Suprapubic skin (tissue), 4 donors: ENCODE measurements around the genes ATXN3L, EGFL6, ASB11 and CLTRN.

DNA sequence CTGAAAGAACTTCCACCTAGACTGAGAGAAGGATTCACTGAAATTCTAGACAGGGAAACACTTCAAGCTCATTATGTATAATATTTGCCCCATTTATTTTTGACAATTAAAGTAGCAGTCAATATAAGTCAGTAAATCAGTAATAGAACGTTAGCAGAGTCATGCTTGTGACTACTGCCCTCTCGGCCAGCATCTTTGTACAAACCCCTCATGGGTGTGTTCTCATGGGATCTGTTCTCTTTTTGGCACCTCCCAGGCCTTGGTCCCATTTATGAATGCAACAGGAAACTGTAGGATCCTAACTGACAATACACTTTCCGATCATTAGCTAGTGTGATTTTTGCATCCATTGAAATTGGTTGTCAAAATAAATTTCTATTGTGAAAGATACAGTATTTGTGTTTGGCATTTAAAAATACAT lies 2.9 kb downstream of the MSL3 start:
- PRO-cap = no peak
- RAMPAGE, long total RNA, 4 experiments = no peak in any of the 4 experiments

DNA sequence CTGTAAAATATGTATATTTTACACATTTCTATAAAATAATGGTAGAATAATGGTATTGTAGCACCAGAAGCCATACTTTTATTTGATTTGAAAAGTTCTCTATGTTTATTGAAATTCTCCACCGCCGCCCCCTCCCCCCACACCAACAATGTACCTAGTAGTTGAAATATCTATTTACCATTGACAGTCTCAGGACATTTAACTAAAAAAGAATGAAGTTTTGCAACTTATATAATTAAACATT lies 59.2 kb upstream of the FRMPD4 start:
- PRO-cap = no peak
- RAMPAGE, long total RNA, 4 experiments = no peak in any of the 4 experiments

- PRO-cap = no peak
- RAMPAGE, long total RNA, 4 experiments = no peak in any of the 4 experiments
These were observed 25.2 kb upstream of the TMSB4X start for GRCh38 chrX:12949324-12950587.

GRCh38 chrX:12951449-12951943 lies 23.4 kb upstream of the TMSB4X start:
- PRO-cap = no peak
- RAMPAGE, long total RNA, 4 experiments = no peak in any of the 4 experiments

DNA sequence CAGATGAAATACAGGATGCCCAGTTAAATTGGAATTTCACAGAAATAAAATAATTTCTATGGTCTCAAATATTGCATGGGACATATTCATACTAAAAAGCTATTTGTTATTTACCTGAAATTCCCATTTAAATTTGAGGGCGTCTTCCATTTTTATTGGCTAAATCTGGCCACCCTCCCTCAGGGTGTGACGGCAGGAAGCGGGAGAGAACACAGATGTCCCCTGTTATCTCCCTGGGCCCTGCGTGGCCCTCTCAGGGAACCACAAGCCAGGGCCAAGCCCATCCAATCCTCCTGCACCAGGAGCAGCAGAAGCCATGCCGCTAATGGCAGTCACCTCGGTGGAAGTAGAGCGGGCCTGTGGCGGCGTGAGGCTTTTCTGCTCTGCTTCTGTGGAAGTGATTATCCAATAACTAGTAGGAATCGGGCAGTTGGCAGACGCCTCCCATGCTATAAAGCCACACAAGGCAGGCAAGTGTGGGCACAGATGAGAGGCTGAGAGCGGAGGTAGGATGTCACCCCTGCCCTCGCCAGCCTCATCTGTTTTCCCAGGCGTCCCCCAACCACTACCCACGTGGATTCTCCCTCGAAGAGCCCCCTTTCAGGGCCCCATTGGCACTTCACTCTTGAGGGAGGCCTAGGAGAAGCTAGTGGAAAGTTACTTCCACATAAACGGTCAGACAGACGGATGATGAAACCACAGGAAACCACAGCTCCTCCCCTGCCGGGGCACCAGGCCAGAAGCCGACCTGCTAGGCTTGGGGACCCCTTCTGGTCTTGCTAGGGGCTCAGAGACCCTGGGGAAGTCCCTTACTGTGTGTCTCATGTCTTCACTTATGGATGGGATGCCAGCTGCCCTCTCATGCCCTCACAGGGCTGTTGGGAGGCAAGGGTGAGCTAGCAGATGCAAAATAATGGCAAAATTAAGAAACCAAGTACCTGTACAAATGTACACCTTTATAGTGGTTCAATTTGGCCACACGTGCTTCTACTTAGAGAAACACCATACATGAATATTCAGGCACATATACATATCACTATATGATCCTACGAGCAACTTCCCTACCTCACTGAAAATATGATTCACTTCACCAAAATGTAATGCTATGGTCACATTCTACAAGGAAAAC lies 18.8 kb upstream of the TMSB4X start:
- PRO-cap = no peak
- RAMPAGE, long total RNA, 4 experiments = no peak in any of the 4 experiments

DNA sequence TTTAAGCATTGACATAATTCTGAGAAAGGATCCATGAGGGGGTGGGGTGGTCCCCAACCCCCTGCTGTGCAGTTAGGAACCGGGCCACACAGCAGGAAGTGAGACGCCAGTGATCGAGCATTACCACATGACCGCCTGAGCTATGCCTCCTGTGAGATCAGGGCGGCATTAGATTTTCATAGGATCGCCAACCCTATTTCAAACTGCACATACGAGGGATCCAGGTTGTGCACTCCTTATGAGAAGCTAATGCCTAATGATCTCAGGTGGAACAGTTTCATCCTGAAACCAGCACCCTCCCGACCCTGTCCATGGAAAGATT lies 7.2 kb upstream of the TMSB4X start:
- PRO-cap = no peak
- RAMPAGE, long total RNA, 4 experiments = no peak in any of the 4 experiments

DNA sequence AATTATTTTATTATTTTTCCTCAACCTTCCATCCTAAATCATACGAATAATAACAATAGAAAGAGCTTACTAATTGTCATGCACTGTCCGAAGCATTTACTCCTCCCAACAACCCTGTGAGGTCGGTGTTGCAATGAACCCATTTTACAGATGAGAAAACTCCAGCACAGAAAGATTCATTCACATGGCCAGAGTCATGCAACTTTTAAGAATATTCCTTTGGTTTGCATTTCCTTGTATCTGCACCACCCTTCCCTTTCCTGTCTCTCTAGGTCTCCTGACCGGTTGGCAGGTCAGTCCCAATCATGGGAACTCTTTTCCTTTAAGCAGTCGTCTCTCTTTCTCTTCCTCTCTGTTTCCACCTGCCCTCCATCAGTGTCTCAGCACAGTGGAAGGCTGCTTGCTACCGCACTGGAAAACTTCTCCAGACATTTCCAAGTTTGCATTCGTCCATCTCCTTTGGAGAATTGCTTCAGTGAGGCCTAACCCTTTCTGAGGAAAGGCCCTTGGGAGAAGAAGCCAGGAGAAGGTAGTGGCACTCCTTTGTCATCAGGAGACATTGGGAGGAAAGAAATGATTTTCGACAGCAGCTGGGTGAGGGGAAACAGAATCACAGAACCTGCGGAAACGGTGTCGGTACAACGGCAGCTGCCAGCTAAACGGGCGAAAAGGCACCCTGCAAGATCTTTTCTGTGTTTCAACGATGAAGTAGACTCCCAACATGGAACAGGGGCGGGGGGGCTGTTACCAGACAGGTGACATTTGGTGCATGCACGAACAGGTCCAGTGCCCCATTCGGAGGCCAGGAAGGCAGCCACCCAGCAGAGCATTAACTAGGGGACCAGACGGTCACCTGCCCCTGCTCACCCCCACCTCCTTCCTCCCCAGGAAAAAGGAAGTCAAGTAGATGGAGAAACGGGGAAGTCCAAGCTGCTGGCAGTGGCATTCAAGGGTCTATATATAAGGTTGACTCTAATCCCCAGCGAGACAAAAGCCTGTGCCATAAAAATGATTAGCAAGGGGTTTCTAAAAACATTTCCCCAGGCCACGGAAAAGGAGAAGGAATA lies 1.7 kb upstream of the TMSB4X start:
- PRO-cap = no peak
- RAMPAGE, long total RNA, 4 experiments = no peak in any of the 4 experiments

GRCh38 chrX:12984361-12985435 lies 9.8 kb downstream of the TMSB4X start:
- PRO-cap = no peak
- RAMPAGE, long total RNA, 4 experiments = no peak in any of the 4 experiments

GRCh38 chrX:13000572-13000945 lies 25.6 kb downstream of the TMSB4X start:
- PRO-cap = no peak
- RAMPAGE, long total RNA, 4 experiments = no peak in any of the 4 experiments

DNA sequence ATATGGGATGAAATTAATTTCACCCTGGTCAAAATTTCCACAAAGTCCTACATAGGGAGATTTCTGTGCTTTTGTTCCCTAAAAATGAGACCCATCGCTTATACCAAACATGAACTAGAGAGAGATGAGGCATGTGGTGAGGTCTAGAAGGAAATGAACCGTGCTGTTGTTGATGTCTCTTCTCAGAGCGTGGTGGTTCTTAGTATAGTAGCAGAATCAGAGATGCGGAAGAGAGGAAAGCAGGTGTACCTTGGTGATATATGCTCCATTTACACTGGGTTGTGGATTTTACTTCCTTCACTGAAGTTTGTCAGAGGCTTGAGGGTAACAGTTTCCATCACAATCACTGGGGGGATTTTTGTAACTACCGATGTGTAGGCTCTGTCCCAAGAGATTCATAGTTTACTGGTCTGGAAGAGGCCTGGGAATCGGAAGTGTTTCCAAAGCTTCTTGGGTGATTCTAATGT lies 30.2 kb upstream of the FAM9C start:
- PRO-cap = no peak
- RAMPAGE, long total RNA, 4 experiments = no peak in any of the 4 experiments

DNA sequence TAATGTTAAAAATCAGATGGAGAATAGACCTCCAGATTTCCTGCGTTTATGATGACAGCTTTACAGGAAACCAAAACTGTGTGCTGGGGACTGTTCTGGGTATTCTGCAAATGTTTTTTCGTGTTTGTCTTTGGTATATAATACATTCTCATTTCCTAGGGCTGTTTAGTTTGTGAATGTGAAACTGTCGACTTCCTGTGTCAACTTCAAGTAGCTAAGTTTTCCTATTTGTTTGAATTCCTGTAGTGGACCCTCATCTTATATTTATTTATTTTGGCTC lies 79.5 kb upstream of the FAM9C start:
- PRO-cap = no peak
- RAMPAGE, long total RNA, 4 experiments = no peak in any of the 4 experiments

DNA sequence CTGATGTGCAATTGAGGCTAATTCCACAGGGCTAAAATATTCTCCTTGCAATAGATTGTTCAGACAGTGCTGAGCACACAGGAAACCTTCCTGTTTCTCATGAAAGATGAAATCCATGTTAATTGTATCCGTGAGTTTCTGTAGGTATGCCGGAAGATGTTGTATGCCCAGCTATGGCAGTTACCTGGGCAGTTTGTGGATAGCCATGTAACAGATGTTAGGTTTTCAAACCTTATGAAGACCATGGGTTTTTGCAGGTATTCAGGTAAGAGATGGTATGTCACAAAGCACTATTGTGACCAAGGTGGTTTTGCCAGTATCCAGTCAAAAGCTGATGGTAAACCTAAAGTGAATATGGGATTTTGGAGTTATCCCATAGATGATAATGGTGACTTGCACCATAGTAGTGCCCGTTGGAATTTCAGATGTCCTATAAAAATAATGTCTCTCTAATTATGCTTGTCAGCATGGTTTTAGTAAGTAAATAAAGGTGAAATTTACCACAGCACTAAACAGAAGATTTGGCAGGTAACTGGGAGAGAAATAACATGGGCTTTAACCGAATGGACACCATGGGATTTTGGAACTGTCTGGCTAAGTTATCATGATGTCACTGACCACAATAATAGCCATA lies at the start of gene ATXN3L:
TSS of gene ATXN3L (minus strand) at position 236 of the 634 bp plus-strand sequence.
- PRO-cap = no peak
- RAMPAGE, long total RNA, 4 experiments = no peak in any of the 4 experiments

- PRO-cap = no peak
- RAMPAGE, long total RNA, 4 experiments = no peak in any of the 4 experiments
These were observed at the start of gene EGFL6 for GRCh38 chrX:13569402-13569993. EGFL6 (plus strand) TSS chrX:13569601.

- PRO-cap = no peak
- RAMPAGE, long total RNA, 4 experiments = no peak in any of the 4 experiments
These were observed 11.7 kb downstream of the OFD1 start for GRCh38 chrX:13746123-13746775.

GRCh38 chrX:13746776-13747070 lies 12.2 kb downstream of the OFD1 start:
- PRO-cap = no peak
- RAMPAGE, long total RNA, 4 experiments = no peak in any of the 4 experiments

DNA sequence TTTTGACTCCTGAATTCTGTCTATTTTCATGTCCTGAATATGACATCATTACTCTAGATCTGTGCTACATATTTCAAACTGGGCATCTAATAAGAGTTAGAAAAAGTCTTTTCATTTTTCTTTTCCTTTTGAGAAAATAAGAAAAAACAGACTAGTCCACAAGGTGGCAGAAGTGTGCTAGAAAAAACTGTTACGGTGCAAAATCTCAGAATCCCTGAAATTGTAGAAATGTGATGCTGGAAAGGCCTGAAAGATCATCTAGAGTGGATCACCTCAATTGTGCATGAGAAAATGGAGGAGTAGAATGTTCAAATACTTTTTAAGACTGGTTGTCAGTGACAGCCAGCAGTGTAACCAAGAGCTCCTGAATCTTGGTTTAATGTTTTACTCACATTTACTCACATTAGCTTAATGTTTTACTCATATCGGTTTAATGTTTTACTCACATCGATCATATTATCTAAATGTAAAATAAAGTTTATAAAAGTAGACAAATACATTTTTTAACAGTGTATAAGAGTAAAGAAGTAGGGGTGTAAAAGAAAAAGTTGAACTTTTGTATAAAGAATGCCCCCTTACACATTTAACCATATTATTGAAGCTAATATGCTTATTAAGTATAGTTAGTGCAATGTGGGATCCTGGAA lies 15.3 kb downstream of the ASB11 start:
- PRO-cap = no peak
- RAMPAGE, long total RNA, 4 experiments = no peak in any of the 4 experiments

DNA sequence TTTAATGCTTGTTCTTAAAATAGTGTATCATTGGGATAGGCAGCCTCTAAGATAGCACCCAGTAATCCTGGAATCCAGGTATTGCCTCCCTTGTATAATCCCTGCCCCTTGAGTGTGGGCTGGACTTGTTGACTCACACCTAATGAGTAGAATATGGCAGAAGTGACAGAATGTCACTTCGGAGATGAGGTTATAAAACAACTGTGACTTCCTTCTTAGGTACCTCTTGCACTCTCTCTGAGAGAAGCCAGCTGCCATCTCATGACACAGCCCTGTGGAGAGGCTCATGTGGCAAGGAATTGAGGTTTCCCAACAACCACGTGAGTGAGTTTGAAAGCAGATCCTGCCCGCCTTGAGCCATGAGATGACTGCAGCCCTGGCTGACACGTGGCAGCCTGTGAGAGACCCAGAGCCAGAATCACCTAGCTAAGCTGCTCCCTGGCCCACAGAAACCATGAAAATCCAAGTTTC lies 13.6 kb downstream of the ASB11 start:
- PRO-cap = no peak
- RAMPAGE, long total RNA, 4 experiments = no peak in any of the 4 experiments

DNA sequence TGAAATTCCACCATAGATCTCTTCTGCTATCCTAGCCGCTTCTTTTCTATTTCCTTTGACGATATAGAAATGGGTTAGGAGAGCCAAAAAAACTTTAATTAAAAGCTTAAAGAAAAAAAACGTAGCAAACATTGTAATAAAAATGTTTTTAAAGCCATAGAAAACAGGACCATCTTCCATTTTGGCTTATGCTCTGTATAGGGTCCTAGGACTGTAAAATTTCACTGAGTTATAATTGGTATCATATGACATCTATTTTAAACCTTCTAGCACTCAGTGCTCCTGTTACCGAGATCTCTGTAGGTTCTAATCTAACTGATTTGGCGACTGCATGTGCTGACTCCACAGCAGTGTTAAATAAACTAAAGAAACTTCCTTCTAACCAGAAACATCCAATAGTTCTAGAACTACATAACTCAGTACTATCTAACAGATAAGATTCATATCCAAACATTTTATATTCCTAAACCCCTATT lies at the start of gene ASB11:
TSS of gene ASB11 (minus strand) at position 215 of the 476 bp plus-strand sequence.
- PRO-cap = no peak
- RAMPAGE, long total RNA, 4 experiments = no peak in any of the 4 experiments

- PRO-cap = bidirectional peak, plus-strand start at chrX:15335723, minus-strand start at chrX:15335523
- RAMPAGE, long total RNA, 4 experiments = no peak in any of the 4 experiments
These were observed 274 bp upstream of the PIGA start for GRCh38 chrX:15335631-15335962.

- PRO-cap = no peak
- RAMPAGE, long total RNA, 4 experiments = no peak in any of the 4 experiments
These were observed at the start of gene CLTRN for GRCh38 chrX:15664690-15665180. CLTRN (minus strand) TSS chrX:15664805.